Smooth muscle cell (in vitro differentiated cells): ENCODE measurements around a stretch of chr3.

DNA sequence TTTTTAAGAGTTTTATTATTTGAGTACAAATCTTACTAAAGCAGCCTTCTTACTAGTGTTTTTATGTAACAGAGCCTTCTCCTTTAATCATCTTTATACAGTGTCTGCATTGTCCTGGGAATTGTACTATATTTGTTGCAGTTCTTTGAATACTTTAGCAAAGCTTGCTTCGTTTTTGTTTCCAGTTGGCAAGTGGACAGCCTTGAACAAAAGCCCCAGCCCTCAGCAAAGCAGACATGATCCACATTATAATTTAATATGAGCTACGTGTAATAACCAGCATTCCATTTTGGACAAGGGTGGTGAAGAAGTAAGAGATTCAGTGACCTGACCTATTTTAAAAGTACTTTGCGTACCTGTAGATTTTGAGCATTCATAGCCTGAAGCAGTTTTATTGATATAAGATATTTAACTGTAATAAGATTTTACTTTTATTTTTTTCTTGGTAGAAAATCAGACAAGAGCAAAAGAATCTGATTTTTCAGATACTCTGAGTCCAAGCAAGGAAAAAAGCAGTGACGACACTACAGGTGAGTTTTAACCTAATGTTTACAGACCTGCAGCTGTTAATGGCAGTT, 112.1 kb upstream of the FLNB start:
- RAMPAGE, long total RNA: no peak

GRCh38 chr3:57902841-57903517, 105.2 kb upstream of the FLNB start:
- RAMPAGE, long total RNA: no peak

DNA sequence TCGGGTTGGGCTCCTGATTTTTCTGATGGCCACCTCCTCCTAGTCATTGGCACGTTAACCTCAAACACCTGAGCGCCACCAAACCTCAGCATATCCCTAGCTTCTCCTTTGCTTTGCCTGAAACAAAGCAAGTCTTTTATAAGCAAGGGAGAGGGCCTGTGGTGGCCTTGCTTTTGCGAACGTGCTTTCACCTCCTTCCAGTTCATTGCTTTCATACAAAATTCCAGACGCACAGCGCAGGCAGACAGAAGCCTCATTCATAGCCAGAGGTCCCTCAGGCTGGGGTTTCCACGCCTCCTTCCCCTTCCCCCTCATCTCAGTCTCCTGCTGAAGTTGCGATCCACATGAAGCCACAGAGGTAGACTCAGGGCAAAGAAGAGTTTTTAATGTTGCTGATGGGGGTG, 59.5 kb upstream of the FLNB start:
- RAMPAGE, long total RNA: no peak

DNA sequence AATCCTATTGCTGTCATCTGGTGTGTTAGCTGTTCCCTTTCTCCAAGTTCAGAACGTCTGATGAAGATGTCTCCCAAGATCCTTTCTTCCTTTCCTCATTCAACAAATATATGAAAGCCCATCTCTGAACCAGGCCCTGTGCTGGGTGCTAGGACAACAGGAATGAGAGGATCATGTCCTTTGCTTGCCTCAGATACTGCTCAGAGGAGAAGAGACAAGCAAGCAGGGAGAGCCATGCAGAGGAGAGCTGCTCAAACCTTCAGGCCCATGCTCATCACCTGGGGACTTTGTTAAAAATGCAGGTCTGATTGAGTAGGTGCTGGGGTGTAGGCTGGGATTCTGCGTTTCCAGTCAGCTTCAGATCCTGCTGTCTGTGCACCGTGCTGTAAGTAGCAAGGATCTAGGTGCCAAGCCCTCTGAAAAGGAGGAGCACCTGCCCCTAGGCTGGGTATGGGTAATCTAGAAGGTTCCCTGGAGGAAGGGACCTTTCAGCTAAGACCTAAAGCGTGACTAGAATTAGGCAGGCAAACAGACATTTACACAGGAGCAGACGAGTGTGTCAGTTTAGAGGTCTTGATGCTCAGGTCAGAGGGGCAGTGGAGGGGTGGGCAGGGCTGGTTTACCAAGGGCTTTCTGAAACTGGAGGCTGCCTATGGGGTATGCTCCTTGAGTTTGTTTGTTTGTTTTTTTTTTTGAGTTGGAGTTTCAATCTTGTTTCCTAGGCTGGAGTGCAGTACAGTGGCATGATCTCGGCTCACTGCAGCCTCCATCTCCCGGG, 7.3 kb downstream of the FLNB start:
- RAMPAGE, long total RNA: no peak

DNA sequence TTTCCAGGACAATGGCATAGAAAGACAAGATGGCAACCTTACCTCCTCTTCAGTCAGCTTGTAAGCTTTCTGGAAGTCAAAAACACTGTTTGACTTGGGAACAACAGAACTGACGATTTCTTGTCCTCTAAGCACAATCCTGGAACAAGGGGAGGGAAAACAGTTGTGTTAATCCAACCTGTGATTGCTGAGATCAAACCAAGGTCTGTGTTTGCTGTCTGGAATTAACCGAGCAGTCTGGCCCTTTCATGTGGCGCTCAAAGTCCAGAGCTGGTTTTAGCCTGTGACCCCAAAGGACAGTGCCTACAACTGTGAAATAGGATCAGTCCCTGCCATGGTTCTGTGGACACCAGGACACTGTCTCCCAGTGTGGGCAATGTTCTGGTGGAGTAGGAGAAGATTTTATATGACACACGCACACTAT, 17.5 kb downstream of the DNASE1L3 start:
- RAMPAGE, long total RNA: no peak

GRCh38 chr3:58420159-58420955, 13.3 kb downstream of the PDHB start:
- RAMPAGE, long total RNA: no peak

- RAMPAGE, long total RNA: no peak
Measured at GRCh38 chr3:58474346-58474894, 17.5 kb upstream of the KCTD6 start.

DNA sequence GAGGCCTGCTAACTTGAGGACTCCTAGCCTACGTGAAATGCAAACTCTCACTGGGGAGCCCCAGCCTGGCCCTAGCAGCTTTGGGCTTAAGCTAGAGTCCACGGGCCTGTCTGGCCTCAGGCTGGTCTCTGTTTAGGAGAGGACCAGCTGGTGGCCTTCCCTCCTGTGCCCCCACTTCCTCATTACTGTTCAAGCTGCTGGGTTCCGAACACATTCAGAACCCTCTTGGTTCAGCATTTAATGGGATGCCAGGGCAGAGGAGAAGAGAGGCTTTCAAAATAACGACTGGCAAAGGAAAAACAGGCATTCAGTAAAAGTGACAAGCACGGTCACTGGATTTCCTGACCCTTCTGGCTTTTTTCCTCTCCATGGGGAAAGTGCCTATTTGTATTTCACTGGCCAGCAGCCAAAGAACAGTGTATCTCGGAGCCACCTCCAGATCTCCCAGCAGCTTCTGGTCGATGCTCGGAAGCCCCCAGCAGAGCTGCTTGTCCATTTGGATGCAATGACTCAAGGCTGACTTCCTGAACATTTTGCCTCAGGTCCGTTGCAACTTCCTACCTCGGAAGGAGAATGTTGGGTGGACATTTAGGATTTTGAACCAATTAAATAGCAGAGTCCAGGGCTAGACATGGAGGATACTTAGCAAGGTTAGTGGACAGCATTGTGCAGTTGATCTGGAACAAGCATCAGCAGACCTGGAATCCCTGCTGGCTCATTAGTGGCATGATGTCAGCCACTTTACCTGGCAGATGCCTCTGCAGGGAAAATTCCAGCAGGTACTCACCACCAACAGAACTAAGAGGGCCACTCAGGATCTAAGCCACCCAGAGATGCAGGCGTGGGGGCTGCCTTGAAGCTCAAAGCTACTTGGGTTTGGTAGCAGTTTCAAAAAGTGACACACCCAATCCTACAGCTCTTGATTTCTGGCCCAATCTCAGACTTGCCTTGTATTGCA, 1.2 kb downstream of the FAM107A start:
- RAMPAGE, long total RNA: no peak

DNA sequence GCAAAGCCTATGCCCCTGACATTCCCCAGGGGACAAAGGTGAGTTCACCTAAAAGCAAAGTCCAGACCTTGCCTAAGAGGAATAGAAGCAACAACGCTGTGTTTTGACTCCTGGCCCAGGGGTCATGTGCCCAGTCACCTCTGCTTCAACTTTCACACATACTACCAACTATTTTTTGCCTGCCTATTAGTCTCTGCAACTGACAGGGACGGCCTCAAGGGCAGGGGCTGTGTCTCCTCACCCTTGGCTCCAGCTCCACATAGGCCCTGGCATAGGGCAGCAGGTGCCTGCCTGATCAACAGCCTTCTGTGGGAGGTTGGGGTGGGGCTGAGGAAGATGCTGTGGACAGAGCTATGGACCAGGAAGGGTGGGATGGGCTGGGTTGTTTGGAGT, 41.9 kb downstream of the FAM3D start:
- RAMPAGE, long total RNA: no peak

DNA sequence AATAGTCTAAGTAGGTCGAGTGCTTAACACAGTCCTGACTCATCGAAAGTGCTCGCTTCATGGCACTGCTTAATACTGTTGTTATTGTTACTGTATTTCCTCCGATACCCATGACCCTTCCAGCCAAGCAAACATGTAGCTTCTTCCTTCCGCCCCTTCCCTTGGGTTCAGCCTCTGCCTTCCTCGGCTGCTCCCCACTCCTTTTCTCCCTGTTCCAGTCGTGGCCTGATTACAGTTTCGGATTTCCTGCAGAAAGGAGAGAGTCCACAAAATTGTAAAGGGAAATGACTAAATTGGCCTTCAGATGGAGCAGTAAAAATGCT, 37.8 kb downstream of the FAM3D start:
- RAMPAGE, long total RNA: no peak

DNA sequence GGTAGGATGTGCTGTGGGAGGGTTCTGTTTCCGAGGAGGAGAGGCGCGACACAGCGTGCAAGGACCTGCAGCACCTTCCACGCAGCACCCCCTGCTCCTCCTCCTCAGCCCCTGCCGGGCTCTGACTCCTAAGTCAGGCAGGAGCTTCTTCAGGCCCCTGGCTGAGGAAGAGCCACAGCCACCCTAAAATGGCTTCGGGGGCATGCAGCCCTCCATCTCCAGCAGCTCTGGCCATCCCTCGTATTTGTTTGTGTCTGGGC, 32.5 kb downstream of the FAM3D start:
- RAMPAGE, long total RNA: no peak

DNA sequence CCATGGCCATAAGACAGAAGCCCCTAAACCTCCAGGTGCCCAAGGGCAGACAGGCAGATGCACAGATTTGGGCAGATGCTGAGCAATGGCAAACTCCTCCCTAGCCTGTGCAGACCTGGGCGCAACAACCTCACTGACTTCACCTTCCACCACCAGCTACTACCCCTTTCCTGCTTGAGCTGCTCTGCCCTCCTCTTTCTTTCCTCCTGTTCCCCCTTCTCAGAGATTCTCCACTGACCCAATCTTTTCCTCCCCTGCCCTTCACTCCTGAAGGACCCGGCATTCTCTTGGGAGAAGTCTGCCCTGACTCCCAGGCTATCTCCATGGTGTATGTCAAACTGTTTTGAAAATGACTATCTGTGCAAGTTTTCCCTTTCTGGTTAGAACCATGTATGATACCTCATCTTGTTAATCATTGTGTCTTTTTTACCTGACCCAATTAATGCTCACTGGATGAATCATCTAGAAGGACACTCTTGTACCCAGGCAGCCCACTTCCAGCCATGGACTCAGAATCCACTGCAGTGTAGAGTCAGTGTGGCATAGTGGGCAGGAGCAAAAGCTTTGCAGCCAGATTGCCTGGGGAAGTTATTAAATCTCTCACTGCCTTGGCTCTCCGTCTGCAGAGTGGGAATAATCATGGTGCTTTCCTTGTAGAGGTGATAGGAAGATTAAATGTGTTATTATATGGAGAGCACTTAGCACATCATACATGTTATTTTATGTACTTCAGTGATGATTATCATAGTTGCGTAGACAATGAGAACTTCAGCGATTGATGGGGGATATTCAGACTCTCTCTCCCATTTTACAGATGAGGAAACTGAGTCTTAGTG, 1.2 kb downstream of the FAM3D start:
- RAMPAGE, long total RNA: no peak

GRCh38 chr3:58667113-58667671, 618 bp upstream of the FAM3D start:
- RAMPAGE, long total RNA: no peak

- RAMPAGE, long total RNA: no peak
Measured at GRCh38 chr3:58874020-58874711, 175.7 kb downstream of the CFAP20DC start.

DNA sequence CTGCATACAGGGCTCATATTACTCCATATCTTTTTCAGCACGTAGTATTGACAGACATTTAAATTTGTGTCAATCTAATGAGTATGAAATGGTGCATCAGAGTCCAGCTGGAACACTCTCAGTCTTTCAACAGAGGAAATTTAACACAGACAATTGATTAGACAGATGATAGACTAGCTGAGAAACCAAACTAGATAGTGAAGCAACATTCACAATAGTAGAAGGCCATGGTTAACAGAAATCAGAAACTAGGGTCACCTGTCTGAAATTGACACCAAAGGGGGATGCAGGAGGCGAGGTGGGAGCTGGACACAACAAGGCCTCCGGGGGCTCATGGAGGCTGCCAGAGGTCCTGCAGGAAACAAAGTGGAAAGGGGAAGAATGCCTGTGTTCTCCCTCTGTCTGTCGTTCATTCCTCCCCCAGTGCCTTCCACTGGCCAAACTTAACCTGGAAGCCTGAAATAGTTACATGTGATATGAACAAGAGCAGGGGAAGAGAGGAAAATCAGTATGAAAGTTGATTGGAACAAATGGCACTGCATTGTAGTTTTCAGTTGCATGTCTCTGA, 501.9 kb upstream of the CFAP20DC start:
- RAMPAGE, long total RNA: no peak

GRCh38 chr3:60804826-60805106, 446.5 kb downstream of the FHIT start:
- RAMPAGE, long total RNA: no peak

GRCh38 chr3:60932686-60933035, 318.6 kb downstream of the FHIT start:
- RAMPAGE, long total RNA: no peak

GRCh38 chr3:61008953-61009745, 242.1 kb downstream of the FHIT start:
- RAMPAGE, long total RNA: no peak

- RAMPAGE, long total RNA: no peak
Measured at GRCh38 chr3:61358350-61358649, 107.0 kb upstream of the FHIT start.

GRCh38 chr3:61518609-61519137, 42.7 kb upstream of the PTPRG start:
- RAMPAGE, long total RNA: no peak